Peripheral blood mononuclear cell (primary cell): ENCODE measurements around the genes NPPA, NPPB and VPS13D.

GRCh38 chr1:11071544-11071915, 11.7 kb upstream of the SRM start:
- PRO-cap, 8 experiments: peak in 1 of 8 experiments; most common minus-strand start chr1:11071701 (in 1)

- PRO-cap, 8 experiments: no peak in any of the 8 experiments
Observed at GRCh38 chr1:11132714-11133246, 33.1 kb upstream of the EXOSC10 start.

DNA sequence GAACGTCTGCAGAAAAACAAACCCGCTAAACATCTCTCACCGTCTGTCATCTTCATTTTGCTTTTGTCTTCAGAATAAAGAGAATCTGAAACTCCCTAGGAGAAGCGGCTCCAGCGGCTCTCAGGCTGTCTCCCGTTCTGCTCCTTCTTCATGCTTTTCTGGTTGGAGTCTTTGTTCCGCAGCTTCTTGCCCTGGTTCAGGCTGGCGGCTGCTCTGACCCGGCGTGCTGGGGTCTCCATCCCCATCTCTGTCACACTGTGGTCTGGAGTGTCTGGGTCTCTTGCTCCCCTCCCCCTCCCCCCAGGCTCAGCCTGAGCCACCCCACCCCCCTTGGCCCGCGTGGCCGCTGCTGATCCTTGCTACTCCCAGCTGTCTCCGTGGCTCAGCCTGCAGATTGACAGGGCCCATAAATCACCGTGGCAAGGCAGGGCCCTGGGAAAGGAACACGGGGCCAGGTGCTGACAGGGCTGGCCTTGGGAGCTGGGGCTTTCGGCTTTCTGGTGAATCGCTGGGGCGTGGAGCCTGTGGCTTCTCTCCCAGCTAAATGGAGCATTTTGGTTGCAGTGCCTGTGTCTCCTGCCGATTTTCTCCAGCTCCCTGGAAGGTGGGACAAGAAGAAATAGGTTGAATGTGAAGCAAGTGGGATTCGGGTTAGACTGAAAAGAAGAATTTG, 66.8 kb downstream of the UBIAD1 start:
- PRO-cap, 8 experiments: no peak in any of the 8 experiments

DNA sequence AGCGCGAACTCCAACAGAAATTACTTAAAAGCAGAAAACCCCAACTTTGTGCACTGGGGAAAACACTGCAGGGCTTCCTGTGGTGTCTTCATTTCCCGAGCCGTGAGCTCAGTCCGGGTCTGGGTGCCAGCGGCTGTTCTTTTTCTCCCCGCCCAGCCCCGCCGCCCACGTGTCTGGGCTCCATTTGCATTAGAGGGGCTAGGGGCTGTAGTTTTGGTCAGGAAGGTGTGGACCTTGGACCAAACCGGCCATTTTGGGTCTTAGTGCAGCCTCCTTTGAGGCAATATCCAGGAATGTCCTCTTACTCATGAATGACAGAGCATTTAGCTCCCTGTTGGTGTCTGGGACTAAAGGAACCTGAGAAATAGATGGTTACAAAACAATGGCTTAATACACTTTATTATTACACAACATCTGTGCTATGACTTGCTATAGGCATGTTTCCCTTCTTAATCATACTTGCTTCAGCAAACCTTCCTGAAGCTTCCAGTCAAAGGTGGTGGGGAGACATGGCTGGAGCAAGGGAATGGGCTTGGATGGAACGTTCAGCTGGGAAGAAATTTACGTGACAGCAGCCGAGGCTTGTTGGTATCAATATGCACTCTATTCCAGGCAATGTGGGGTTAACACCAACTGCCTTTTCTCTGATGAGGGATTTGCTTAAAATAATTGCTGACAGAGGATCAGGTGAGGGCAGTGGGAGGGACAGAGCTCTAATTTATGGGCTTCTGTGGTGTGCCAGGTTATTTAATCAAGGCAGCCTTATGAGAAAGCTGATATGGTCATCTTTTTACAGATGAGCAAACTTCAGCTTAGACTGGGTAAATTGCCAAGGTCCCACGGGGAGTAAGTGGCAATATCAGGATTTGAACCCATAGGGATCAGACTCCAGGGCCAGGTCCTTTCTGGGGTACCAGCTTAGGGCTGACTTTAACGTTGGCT, 1.1 kb downstream of the AGTRAP start:
- PRO-cap, 8 experiments: peak in 6 of 8 experiments; most common plus-strand start position 92 of the sequence (in 3); most common minus-strand start position 104 of the sequence (in 3)

- PRO-cap, 8 experiments: peak in 3 of 8 experiments; most common plus-strand start chr1:11739044 (in 3)
Observed at GRCh38 chr1:11738798-11739261, 2.9 kb downstream of the AGTRAP start.

DNA sequence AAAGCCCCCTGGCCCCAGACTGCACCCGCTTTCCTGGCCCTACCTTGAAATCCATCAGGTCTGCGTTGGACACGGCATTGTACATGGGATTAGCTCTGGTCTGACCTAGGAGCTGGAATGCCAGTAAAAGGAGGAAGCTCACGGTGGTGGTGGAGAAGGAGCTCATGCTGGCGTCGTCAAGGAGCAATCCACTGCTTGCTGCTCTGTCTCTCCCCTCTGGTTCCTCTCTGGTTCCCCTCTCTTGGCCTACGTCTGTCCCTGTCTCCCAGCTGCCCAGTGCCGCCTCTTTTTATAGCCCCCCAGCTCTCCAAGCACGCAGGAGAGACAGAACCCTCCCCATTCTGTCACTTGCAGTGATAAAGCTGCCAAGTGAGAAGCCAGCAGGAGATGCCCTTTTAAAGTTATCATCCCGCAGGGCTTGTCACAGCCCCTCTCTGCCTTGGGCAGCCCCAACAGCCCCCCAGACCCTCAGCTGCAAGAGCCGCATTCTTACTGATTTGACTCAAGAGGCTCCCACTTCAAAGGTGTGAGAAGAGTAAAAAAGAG, at the start of gene NPPA:
Gene NPPA, minus strand, starts transcription at position 265 of the 546 bp plus-strand sequence.
- PRO-cap, 8 experiments: no peak in any of the 8 experiments

GRCh38 chr1:11858664-11859314, at the start of gene NPPB:
NPPB (minus strand) TSS chr1:11858945.
- PRO-cap, 8 experiments: no peak in any of the 8 experiments

DNA sequence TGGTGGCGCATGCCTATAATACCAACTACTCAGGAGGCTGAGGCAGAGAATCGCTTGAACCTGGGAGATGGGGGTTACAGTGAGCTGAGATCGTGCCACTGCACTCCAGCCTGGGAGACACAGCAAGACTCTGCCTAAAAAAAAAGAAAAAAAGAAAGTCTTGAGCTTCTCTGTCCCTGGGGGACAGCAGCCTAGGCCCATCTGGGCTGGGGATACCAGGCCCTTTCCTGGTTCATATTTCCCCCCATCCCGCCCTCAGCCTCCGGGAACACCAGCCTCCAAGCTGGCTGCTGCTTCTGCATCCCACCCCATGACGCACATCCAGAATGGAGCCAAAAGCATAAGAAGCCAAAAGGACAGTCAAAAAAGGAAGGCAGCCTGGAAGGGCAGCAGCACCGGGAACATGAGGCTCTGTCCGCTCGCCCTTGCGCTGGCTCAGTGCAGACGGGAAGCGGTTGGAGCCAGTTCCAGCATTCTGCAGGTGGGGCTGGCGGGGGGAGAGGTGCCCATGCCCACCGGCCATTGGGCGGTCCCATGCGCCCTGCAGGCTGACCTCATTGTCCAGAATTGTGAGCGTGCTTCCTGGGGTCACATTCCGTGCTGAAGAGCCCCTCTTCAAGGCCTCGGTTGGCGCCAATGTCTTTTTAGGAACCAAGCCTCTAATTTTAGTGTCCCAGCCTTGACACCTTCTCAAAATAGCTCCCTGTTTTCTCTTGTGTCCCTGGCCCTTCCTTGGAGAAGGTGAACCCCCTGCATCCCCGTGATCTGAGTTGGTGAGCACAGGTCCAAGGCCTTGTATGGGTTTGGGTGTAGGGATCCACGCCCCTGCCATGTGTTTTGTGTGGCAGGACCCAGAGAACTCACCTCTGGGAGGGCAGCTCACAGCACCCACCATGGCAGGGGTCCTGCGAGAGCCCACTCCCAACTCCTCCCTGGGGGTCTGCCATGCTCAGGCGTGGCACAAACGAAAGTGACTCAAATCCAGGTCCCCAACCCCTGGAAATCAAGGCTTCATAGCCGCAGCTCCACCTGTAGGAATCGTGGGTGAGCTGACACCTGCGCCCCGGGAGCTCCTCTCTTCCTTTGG, 28.4 kb upstream of the NPPB start:
- PRO-cap, 8 experiments: no peak in any of the 8 experiments

- PRO-cap, 8 experiments: no peak in any of the 8 experiments
Observed at GRCh38 chr1:11913193-11913712, 13.0 kb downstream of the KIAA2013 start.

- PRO-cap, 8 experiments: no peak in any of the 8 experiments
Observed at GRCh38 chr1:12095810-12096443, 32.8 kb downstream of the TNFRSF8 start.

GRCh38 chr1:12169798-12170149, 3.0 kb downstream of the TNFRSF1B start:
- PRO-cap, 8 experiments: peak in 4 of 8 experiments; most common plus-strand start chr1:12169987 (in 4)

GRCh38 chr1:12171501-12172411, 5.0 kb downstream of the TNFRSF1B start:
- PRO-cap, 8 experiments: peak in 7 of 8 experiments; most common plus-strand start chr1:12171815 (in 6); most common minus-strand start chr1:12171627 (in 4)

DNA sequence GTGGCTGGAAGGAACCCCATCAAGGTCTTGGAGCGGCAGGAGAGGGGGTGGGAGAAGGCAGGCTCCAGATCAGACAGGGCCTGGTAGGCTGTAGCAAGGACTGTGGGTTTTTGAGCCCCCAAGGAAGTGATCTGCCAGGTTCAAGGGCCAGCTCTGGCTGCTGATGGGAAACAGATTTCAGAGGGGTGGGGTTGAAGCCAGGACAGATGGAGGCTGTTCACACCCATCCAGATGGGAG, 24.6 kb upstream of the VPS13D start:
- PRO-cap, 8 experiments: peak in 4 of 8 experiments; most common plus-strand start position 127 of the sequence (in 2)

DNA sequence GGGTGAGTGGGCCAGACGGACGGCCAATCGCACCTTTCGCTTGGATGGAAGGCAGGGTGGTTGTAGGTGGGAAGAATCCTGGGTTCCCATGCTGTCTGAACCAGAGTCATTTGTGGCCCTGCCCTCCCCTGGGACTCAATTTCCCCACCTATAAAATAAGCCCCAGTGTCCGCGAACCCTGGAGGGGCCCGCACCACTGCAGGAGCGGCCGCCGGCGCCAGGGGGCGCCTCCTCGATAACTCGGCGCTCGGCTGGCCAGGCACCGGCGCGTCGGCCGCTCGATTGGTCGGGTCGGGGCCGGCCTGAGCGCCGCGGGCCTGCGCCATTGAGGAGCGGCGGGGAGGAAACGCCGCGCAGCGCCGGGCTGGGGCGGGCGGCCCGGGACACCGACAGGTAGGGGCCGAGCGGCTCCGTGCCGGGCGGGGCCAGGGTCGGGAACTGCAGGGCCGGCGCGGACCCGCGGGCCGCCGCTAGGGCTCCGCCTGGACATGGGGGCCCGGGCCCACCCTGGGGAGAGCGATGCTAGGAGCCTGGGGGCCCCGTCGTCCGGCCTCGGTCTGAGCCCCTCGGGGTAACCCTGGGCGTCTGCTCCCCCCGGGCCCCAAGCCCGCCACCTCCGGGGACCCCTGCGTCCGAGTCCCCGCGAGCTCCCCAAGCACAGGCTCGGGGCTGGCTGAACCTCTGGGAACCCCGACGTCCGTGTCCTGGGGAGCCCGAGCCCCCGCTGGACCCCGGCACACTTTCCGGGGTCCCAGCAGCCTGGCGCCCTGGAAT, at the start of gene VPS13D:
Gene VPS13D, plus strand, starts transcription at position 303 of the 774 bp plus-strand sequence.
- PRO-cap, 8 experiments: peak in 8 of 8 experiments; most common plus-strand start position 325 of the sequence (in 7)

- PRO-cap, 8 experiments: no peak in any of the 8 experiments
Observed at GRCh38 chr1:12359719-12360280, 130.0 kb downstream of the VPS13D start.

GRCh38 chr1:12447812-12448254, 170.2 kb downstream of the DHRS3 start:
- PRO-cap, 8 experiments: no peak in any of the 8 experiments

DNA sequence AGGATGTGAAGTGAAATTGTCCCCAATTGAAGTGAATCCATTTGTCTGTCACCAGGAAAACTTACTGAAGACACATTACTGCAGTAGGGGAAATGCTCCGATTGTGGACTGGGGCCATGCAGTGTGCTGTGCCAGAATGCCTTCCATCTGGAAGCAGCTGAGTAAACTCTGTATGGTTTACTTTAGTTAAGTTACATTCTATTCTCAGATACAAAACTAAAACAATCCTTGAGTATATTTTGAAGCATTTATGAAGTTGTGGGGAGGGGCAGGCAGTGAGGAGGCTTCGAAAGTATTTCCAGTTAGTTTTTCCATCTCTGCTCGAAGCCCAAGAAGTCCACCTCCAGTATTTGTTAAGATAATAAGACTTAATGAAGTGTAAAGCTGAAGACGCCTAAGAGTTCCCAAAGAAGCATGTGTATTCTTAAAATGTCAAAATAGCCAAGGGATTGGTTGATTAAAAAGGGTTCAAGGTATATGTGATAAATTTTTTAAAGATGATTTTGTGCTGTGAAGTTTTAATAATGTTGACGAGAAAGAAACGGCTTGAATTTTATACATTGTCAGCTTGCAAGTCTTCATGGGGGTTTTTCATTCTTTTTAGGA, 156.6 kb downstream of the DHRS3 start:
- PRO-cap, 8 experiments: no peak in any of the 8 experiments

DNA sequence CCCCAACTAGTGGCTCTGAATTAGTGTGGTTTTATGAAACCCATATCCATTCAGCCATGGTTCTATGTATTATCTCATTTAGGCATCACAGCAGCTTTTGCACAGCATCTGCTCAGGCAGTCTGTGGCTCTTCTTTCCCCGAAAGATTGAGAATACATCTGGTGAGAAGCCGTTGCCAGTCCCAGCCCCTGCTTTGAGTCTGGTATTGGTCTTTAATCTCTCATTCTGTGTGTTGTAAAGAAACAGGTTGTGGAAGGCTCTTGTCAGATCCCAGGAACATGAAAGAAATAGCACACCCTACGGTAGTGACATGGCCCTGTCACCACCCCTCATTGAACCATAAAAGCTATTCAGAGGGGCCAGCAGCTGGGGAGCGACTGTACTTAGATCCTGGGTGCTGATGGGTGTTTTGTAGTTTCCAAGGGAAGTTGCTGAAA, 145.2 kb downstream of the DHRS3 start:
- PRO-cap, 8 experiments: no peak in any of the 8 experiments

- PRO-cap, 8 experiments: no peak in any of the 8 experiments
Observed at GRCh38 chr1:12477626-12479012, 139.9 kb downstream of the DHRS3 start.

DNA sequence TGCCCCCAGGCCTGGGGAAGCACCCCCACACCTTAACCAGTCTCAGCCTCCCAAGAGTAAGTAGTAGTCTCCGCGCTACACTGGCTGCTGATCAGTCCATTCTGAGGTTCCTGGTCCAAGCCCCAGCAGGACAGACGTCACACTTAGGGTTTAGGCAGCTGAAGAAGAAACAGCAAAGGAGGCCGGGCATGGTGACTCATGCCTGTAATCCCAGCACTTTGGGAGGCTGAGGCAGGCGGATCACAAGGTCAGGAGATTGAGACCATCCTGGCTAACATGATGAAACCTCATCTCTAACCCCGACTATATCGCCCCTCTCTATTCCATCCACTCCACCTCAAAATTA, 105.9 kb downstream of the DHRS3 start:
- PRO-cap, 8 experiments: no peak in any of the 8 experiments